Diencephalon (tissue), 2 donors: Measurements from ENCODE around the gene TADA2B.

- RAMPAGE, long total RNA, result no peak
These were observed 42.7 kb upstream of the TBC1D14 start for GRCh38 chr4:6867047-6867271.

DNA sequence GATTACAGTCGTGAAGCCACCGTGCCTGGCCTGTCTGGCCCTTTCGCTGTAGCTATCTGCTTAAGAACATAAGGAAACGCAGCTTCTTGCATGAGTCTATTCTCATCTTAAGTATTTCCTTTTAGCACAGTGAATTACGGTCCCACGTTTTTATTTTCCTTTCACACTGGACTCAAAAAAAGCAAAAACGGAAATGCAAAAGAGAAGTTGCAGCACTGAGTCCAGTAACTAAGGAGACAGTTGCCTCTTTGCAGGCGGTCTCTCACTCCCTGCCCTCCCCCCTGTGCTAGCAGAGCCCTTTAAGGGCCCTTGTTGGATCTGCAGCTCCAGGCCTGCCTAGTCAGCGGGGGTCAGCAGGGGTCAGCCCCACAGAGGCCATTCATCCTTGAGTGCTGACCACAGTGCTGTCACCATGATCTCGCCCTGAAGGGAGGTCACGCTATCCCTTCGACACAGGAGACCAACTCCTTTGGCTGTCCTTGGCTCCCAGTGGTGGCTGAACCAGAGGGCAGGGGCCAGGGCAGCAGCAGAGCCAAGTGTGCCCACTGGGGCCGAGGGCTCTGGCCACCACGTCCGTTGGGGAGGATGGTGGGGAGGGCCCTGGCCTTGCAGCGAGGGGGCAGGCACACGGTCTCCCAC, 21.7 kb upstream of the TBC1D14 start:
- RAMPAGE, long total RNA, result no peak

- RAMPAGE, long total RNA, result no peak
These were observed 47.5 kb downstream of the TBC1D14 start for GRCh38 chr4:6956953-6957650.

DNA sequence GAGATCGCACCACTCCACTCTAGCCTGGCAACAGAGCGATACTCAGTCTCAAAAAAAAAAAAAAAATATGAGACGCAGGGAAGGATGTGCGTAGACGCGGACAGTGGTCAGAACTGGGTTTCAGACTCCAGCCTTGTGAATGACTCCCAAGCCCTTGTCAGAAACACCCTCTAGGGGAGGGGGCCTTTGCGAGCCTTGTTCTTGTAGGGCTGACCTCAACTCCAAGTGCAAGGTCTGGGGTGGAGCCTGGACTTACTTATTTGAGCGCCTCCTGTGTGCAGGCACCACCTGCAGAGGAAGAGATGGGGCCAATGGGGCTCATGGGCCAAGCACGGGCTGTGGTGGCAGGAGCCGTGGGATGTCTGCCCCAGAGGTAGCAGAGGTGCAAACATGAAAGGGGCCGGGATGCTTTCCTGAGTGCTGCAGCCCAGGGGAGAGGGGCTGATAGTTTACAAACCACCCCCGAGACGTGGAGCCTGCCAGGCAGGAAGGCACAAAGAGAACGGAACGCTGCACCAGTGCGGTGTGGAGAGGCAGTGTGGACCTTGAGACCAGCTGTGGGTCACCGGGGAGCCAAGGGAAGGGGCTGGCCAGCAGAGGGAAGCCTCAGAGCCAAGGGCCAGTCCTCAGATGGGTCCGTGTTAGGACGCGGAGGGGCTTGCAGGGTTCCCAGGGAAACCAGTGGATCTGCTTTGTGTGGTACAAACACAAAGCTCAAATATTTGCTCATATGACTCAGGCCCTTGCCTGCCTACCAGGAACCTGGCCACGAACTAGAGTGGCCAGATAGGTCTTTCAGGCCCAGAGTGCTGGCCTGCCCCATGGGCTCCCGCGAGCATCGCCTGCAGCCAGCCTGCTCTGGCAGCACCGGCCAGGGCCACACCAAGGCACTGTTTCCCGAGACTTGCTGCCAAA, 8.4 kb downstream of the CCDC96 start:
- RAMPAGE, long total RNA, result no peak

DNA sequence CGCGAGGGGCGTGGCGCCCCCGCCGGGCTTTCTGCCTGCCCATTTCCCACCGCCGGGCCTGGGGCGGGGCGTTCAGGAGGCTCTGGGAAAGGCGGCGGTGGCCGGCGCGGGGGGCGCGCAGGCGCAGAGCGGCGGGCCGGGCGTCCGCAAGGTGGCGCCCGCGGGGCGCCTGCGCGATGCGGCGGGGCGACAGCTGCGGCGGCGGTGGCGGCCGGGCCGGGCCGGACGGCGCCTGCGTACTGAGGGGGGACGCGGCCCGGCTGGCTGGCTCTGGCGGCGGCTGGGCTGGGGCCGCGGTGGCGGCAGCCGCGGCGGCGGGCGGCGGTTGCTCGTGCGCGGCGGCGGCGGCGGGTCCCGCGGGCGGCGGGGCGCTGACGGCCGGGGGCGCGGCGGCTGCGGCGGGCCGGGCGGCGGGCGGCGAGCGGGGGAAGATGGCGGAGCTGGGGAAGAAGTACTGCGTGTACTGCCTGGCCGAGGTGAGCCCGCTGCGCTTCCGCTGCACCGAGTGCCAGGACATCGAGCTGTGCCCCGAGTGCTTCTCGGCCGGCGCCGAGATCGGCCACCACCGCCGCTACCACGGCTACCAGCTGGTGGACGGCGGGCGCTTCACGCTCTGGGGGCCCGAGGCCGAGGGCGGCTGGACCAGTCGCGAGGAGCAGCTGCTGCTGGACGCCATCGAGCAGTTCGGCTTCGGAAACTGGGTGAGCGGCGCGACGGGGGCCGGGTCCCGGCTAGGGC, at the start of gene TADA2B:
TSS of gene TADA2B (plus strand) at position 224 of the 738 bp plus-strand sequence.
- RAMPAGE, long total RNA, result no peak

GRCh38 chr4:7132386-7132834, 59.9 kb upstream of the SORCS2 start:
- RAMPAGE, long total RNA, result no peak

DNA sequence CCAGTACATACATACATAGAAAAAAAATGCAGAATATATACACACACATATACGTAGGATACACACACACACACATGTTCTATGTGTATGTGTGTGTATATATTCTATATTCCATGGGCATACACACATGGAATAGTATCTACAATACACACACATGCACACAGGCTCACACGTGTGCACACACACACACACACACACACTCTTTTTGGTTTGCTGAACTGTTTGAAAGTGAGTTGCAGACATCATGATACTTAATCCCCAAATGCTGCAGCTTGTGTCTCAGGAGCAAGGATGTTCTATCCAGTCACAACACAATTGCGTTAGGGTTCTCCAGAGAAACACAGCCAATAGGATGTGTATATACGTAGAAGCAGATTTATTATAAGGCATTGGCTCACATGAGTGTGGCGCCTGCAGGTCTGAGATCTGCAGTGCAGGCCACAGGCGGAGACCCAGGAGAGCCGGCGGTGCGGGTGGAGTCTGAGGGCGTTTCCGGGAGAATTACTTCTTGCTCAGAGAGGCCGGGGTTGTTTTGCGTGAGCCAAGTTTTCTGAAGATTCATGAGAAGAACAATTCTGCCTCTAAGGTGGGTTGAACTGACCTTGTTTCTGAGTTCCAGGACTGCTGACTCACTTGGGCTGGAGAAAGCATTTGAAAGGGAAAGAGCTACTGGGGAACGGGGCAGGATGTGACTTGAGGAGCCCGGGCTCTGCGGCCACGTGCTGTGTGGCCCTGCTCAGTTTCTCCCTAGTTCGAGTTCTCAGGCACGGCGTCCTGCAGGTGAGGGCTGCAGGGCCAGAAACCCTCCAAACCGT, 36.9 kb upstream of the SORCS2 start:
- RAMPAGE, long total RNA, result no peak

GRCh38 chr4:7327493-7327960, 107.2 kb downstream of the PSAPL1 start:
- RAMPAGE, long total RNA, result no peak

DNA sequence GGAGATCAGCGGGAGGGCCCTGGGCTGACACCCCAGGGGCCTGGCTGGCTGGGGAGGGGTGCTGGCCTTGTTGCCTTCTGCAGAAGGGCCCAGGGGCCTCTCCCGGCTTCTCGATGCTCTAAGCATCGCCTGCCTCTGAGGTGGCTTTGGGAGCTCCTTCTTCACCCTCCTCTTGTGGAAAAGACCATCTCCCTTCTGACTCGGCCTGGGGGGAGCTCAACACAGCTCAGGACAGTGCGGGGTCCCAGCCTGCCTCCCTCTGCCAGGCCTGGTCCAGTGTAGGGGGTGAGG, 55.3 kb upstream of the PSAPL1 start:
- RAMPAGE, long total RNA, result no peak

- RAMPAGE, long total RNA, result no peak
These were observed 161.8 kb upstream of the PSAPL1 start for GRCh38 chr4:7596521-7596888.

DNA sequence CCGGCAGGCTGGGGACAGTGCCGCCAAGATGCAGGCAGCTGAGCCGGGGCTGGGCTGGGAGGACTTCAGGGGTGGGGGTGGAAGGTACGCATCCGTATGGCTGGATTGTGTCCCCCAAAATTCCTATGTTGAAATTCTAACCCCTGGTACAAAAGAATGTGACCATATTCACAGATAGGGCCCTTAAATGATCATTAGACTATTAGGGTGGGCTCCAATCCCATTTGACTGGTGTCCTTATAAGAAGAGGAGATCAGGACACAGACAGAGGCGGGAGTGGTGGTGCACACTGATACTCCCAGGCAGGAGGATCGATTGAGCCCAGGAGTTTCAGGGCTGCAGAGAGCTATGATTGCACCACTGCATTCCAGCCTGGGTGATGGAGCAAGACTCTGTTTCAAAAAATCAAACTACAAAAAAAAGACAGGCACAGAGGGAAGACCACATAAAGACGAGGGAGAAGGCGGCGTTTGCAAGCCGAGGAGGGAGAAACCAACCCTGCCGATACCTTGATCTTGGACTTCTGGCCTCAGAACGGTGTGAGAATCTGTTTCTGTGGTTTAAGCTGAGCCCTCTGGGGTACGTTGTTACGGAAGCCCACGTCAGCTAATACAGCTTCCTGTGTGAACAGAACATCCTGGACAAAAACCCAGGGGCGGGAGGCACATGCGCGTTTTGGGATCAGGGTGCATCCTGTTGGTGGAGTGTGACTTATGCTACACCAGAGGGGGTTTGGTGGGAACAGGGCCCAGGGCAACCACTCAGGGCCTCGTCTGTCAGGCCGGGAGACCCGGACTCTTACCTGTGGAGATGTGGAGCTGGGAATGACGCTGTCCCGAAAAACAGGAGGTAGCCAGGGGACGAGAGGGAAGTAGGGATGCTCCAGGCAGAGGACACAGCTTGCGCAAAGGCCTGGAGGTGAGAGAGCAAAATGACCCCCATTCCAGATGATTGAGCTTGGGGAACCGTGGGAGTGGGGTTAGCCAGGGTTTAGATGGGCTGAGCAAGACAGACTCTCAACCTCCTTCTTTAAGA, 211.8 kb upstream of the PSAPL1 start:
- RAMPAGE, long total RNA, result no peak

- RAMPAGE, long total RNA, result no peak
These were observed 215.2 kb upstream of the PSAPL1 start for GRCh38 chr4:7649655-7650594.

GRCh38 chr4:7777024-7777668, 162.5 kb downstream of the AFAP1 start:
- RAMPAGE, long total RNA, result no peak

GRCh38 chr4:7854958-7855520, 84.6 kb downstream of the AFAP1 start:
- RAMPAGE, long total RNA, result no peak

- RAMPAGE, long total RNA, result no peak
These were observed 22.9 kb downstream of the AFAP1 start for GRCh38 chr4:7916626-7917208.

GRCh38 chr4:7964775-7965711, 25.4 kb upstream of the AFAP1 start:
- RAMPAGE, long total RNA, result no peak

GRCh38 chr4:8019592-8020525, 80.2 kb upstream of the AFAP1 start:
- RAMPAGE, long total RNA, result no peak

GRCh38 chr4:8096254-8096858, 62.3 kb downstream of the ABLIM2 start:
- RAMPAGE, long total RNA, result no peak

- RAMPAGE, long total RNA, result no peak
These were observed 30.3 kb downstream of the ABLIM2 start for GRCh38 chr4:8127970-8129051.

DNA sequence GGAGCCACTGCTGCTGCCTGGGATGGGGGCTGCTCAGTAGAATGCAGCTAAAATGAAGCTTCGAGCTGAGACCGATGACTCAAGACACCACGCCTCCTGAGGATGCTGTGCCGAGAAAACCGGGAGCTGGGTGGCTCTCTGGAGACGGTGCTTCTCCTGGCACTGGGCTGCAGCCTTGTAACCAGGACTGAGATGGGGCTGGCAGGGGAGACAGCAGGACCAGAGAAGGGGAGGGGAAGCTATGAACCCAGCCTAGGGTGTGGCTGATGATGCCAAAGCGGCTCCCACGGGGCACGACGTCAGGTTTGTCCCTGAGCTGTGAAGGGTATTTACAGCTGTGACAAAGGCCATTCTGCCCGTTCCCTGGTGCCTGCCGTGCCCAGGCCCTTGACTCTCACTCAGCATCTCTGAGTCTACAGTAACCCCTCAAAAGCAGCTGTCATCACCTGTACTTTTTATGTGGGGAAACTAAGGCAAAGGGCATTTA, 8.0 kb downstream of the ABLIM2 start:
- RAMPAGE, long total RNA, result no peak